Measurements from ENCODE around the genes LCN6, ENTPD2, SAPCD2 and UAP1L1.

DNA sequence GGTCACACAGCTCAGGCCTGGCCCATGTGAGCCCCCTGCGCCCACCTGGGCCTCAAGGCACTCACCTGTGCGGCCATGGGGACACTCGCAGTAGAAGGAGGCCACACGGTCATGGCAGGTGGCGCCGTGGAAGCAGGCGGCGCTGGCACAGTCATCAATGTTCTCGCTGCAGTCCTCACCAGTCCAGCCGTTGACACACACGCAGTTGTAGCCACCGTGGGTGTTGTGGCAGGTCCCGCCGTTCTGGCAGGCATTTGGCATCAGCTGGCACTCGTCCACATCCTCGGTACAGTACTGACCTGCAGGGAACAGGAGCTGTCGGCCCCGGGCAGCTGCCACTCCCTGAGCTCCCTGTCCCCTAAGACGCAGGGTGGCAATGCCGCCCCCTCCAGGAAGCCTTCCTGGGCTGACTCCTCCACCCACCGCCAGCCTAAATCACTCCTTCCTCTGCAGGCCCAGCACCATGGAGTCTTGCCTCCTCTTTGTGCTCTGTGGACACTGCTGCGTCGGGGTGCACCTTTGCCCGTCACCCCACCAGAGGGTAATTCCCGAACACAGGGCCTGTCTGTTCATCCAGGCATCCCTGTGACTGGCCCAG lies 27.2 kb downstream of the NOTCH1 start:
- PRO-cap, result no peak

DNA sequence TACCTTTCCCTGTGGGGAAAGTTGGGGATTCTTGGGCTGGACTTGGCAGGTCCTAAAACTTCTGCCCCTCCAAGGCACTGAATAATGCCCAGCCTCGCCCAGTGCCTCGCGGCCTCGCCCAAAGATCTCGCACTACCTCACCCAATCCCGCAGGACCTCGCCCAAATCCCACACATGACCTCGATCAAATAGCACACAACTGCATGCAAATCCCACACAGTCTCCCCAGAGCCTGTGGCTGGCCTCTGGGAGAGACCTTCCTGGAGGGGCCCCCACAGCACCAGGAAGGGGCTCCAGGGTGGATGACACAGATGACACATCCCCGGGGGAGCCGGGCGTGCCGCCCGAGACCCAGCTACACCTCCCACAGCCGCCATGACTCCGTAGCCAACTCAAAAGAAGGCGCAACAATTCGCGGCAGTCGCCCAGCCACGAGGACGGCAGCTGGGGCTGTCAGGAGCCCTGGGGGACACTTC lies 13.6 kb downstream of the NOTCH1 start:
- PRO-cap, result no peak

DNA sequence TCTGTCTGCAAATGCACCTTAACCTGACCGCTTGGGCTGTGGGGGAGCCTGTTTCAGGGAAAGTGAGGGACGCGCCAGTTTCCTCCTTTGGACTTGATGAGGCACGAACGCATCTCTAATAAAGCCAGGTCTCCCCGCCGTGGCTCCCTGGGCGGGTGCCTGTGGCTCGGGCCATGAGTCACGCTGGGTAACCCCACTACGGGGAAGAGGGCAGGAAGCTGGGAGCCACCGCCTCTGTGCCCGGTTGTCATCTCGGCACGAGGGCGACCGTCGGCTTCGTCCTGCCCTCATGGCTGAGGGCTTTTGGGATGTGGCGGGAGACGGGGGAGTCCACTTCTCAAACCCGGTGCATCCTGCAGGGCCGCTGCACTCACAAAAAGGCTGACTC lies 12.1 kb downstream of the NOTCH1 start:
- PRO-cap, result no peak

DNA sequence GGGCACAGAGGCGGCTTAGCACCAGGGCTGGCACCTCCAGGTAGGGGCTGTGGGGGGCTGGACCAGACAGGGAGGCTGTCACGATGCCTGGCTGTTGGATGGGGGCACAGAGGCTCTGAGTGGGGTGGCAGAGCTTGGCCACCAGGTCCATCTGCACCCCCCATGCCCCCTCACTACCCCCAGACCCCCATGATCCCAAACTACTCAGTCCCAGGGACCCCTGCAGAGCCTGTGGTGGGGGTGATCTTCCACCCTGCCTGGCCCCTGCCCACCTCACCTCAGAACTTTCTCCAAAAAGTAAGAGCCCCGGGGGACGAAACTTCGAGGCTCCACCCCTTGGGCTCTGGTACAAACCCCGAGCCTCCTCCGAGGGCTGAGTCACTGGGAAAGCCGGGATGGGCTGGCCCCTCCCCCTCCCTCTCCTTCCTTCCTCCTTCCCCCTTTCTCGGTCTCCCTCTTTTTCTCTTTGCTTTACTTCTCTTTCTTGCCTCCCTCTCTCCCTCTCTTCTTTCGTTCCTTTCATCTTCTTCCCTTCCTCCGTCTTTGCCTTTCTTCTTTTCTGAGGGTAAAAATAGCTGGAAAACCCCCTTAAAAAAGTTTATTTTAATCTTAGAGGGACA lies 5.4 kb upstream of the NOTCH1 start:
- PRO-cap, result no peak

DNA sequence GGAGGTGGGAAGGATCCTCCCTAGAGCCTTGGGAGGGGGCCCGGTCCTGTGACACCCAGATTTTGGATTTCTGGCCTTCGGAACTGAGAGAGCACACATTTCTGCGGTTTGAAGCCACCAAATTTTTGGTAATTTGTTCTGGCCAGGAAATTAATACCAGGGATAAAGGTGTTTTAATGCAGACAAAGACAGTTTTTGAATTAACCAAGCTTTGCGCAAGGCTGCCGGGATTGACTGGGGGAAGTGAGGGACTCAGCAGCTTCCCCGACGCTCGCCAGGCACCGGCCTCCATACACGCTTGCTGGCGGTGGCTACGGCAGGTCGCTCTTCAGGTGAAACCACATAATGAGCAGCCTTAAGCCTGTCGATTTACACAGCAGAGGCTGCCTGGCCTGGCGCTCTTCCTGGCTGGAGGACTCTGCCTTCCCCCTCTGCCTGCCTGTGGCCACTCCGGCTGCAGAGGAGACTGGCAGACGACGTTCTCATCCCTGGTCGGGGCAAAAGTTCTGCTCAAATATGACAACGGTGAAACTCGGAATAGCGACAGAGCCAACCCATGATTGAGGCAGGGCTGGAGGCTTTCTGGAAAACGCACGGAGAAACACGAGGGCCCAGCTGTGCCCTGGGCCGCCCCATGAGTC lies 9.0 kb upstream of the NOTCH1 start:
- PRO-cap, result no peak

GRCh38 chr9:136610585-136611017 lies 52.1 kb upstream of the EGFL7 start:
- PRO-cap, result no peak

- PRO-cap, result no peak
Observed at GRCh38 chr9:136625010-136625598, 37.6 kb upstream of the EGFL7 start.

- PRO-cap, result no peak
Observed at GRCh38 chr9:136645722-136646251, 16.9 kb upstream of the EGFL7 start.

GRCh38 chr9:136728457-136729091 lies 14.2 kb downstream of the LCN10 start:
- PRO-cap, result no peak

GRCh38 chr9:136745710-136746717 lies 2.3 kb downstream of the LCN6 start:
- PRO-cap, result bidirectional peak, plus-strand start at chr9:136746178, minus-strand start at chr9:136746034

DNA sequence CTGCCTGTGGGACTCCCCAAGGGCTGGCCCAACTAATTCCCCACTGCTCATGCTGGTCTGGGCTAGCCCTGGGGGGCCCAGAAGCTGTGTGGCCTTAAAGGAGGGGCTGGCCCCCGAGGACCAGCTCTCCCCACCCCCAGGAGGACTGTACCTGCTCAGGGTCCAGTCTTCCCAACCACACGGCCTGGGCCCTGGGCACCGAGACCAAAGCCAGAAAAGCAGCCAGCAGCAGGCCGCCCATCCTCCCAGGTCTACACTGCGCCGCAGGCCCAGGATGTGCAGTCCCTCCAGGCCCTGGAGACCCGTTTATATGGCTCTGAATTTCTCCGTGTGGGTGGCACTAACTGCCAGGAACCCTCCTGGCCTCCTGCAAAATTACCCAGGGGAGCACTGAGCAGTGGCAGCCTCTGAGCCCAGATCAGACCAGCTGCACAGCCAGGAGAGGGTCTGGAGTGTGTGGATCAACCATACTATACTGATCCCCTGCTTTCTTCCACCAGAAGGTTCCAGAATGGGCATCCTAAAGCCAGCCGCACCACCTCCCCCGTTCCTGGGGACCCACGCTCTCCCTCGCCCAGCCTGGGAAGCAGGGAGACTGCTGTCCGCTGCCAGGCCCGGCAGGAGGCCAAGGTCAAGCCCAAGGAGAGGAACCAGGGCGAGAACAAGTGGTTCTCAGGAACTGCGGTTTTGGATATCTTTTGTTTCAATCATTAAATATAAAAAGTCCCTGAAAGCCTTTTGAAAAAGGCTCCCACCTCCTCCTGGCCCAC lies at the start of gene LCN6:
LCN6 (minus strand) TSS at position 283 of the 770 bp plus-strand sequence.
- PRO-cap, result no peak

GRCh38 chr9:136827213-136828188 lies 14.8 kb upstream of the AJM1 start:
- PRO-cap, result no peak

GRCh38 chr9:136901427-136902288 lies 15.3 kb downstream of the TRAF2 start:
- PRO-cap, result bidirectional peak, plus-strand start at chr9:136902110, minus-strand start at chr9:136901846

DNA sequence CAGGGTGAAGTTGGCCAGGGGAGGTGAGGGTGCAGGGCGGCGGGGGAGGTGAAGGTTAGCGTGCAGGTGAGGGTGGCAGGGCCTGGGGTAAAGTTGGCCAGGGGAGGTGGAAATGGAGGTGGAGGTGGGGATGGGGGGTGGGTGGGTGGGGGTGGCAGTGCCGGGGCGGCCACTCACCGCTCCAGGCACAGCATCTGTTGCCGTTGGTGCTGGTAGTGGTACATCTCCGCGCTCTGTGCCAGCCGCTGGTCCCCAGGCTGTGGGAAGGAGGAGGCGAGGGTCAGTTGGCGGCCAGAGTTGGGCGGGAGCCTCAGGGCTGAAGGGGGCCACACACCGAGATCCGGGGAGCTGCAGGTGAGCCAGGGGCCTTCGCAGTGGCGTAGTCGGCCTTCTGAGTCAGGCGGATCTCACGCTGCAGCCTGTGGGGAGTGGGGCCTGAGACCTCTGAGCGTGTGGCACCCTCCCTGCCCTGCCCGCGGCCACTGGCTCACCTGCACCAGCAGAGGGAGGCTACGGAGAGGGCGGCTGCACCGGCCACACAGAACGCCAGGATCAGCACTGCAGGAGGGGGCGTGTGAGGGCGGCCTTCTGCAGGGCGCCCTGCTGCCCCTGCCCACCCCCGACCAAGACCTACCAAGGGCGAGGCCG lies 5.7 kb downstream of the NPDC1 start:
- PRO-cap, result no peak

DNA sequence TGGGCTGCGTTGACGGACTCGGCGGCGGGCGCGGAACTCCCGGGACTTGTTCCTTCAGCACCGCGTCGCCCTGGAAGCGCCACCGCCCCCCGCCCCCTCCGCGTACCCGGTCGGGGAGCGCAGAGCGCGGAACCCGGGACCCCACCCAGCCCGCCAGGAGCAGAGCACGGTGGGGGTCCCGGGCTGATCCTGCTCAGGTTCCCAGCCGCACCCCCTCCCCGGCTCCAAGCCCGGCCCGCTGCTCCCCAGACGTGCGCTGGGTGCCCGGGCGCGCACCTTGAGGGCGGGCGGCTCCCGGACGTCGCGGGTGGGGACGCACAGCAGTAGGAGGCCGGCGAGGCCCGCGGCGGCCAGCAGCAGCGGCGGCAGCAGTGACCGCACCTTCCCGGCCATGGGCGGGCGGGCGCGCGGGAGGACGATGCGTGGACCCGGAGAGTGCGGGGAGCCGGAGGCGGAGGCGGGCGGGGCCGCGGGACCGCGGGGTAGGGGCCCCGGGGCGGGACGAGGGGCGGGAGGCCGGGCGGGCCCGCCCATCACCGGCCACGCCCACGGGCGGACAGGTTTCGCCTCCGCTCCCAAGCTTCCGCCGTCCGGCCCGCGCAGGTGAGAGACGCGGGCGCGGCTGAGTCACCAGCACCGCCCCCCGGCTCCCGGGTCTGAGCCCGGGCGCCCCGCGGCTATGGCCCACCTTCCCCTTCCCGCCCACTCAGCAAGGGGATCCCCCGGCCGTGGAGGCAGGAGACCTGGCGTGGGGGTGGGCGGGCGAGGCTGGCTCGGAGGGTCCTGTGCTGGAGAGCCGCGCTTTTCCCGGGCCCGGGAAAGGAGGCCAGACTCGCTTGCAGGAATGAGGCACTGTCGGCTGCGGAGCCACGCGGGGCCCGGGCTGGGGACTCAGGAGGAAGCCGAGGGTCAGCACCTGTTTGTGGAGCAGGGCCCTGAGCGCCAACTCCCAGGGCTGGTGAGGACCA lies at the start of gene ENTPD2:
ENTPD2 (minus strand) TSS at position 457 of the 968 bp plus-strand sequence.
- PRO-cap, result no peak

DNA sequence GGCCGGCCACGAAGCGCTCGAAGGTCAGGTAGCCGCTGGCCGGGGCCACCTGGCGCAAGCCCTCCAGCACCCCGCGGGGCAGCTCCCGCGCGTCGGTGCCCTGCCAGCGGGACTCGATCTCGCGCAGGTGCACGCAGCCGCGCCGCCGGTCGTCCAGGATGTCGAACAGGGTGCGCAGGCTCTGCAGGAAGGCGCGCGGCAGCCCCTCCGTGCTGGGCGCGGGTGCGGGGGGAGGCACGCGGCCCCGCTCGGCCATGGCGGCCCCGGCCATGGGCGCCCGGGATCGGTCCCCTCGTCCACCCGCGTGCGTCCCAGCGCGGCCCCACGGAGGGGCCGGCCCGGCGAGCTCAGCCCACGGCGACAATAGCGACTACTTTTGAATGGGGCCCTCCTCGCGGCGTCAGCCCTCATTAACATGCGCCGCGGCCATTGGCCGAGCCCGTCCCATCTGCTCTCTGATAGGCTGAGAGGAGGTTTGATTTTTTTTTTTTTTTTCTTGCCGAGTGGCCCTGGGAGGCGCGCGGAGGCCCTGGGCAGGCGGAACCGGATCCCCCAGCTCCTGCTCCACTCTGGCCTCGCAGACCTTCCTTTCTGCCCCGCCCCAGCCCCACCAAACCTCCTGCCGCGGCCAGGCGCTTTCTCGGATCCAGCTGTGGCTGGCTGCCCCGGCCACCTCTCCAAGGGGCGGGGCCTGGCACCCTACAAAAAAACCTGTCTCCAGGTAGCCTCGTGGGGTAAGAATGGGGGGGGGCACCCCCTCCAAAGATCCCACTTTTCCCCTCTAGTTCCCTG lies at the start of gene SAPCD2:
SAPCD2 (minus strand) TSS at position 368 of the 792 bp plus-strand sequence.
- PRO-cap, result unidirectional peak, minus-strand start at position 160 of the sequence; bidirectional peak, plus-strand start at position 536 of the sequence, minus-strand start at position 365 of the sequence

GRCh38 chr9:137076742-137077840 lies at the start of gene UAP1L1:
UAP1L1 (plus strand) TSS chr9:137077517.
- PRO-cap, result bidirectional peak, plus-strand start at chr9:137077487, minus-strand start at chr9:137077274; unidirectional peak, plus-strand start at chr9:137077678

DNA sequence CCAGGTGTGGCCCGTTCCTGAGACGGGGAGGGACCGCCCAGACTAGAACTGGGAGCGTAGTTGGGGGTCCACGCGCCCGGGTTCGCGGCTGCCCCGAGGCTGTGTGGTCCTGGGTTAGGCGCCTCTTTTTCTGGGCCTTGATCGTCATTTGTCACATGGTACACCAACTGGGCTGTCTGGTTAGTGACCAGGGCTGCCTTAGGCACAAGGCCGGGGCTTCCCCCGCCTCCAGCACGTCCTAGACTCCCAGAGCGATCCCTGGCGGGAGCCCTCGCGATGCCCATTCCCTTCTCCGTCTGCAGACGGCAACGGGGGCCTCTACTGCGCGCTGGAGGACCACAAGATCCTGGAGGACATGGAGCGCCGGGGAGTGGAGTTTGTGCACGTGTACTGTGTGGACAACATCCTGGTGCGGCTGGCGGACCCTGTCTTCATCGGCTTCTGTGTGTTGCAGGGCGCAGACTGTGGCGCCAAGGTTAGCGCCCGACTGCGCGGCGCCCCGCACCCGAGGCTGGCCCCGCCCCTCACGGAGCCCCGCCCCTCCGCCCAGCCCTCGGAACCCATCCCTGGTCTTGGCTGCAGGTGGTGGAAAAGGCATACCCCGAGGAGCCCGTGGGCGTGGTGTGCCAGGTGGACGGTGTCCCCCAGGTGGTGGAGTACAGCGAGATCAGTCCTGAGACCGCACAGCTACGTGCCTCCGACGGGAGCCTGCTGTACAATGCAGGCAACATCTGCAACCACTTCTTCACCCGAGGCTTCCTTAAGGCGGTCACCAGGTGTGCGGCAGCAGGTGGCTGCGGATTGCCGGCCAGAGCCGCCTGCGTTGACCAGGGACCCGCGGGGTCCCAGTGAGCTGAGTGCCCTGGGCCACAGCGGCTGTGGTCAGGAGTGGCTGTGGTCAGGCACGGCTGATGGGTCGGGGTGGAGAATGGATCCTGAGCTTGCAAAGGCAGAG lies 1.6 kb downstream of the UAP1L1 start:
- PRO-cap, result no peak

GRCh38 chr9:137174548-137175193 lies 2.8 kb upstream of the TMEM210 start:
- PRO-cap, result no peak

DNA sequence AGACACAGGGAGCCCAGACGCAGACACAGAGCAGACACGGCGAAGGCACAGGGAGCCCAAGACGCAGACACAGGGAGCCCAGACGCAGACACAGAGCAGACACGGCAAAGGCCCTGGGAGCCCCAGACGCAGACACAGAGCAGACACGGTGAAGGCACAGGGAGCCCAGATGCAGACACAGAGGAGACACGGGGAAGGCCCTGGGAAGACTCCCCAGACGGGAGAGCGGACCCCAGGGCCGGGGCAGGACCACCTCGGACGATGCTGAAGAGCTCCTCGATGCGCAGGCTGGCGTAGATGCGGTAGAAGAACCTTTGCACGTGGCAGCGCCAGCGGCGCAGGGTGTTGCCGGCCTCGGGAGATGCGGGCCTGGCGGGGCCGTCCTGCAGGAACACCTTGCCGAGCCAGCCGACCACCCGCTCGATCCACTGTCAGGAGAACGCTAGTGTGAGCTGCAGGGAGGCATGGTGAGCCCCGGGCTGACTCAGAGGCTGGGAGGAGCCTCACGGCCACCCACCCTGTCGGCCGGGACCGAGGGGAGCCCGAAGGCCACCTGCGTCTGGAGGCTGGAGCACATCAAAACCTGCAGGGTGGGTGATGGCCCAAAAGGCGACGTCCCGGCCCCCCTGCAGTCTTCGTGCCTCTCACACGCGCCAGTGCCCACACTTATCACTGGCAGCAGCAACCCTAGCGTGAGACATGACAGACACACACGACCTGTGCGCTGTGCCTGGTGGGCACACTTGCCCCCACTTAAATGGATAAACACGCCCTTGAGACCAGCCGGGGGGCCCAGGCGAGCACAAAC lies 3.5 kb downstream of the ANAPC2 start:
- PRO-cap, result no peak

Data from colic lymph node (tissue), 1 donor.